ENCODE results near the gene PTPDC1.

DNA sequence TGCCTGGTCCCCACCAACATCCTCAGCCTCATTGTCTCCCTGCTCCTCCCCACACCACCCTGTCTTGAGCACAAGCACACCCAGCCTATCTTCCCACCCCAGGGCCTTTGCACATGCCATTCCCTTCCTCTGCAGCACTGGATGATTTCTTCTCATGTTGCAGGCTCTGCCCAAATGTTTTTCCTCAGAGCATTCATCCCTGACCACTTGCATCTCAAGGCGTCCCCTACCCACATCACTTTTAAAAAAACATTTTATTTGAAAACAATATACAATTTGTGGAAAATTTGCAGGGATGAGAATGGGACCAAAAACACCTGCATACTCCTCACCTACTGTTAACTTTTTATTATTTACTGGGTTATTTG is 133.7 kb downstream of the BARX1 start:
- PRO-cap: no peak

DNA sequence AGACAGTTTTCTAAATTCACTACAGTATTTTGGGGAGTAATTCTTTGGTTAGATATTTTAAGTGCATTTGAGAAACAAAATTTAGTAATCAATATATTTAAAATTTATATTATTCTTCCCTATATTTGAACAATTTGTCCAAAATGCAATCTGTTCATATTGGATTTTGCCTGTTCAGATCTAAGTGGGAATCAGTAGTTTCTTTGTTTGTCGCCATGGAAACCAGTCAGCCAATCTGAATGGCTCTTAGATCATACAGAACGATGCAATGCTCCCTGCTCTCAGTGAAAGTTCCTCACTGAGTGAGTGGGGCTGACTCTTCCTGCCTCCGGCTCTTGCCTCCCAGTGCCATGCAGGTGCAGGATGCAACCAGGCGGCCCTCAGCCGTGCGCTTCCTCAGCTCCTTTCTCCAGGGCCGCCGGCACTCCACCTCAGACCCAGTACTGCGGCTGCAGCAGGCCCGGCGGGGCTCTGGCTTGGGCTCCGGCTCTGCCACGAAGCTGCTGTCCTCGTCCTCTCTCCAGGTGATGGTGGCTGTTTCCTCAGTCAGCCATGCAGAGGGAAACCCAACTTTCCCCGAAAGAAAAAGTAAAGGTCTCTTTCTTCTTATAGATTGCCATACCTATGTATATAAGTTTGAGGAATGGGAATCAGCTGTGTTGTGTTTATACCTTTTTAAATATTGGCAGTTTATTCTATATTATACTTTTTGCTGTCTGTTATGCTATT is at the start of gene PTPDC1:
TSS of gene PTPDC1 (plus strand) at position 284 of the 729 bp plus-strand sequence.
- PRO-cap: no peak

- PRO-cap: no peak
Measured at GRCh38 chr9:94097726-94098727, 13.8 kb downstream of the PTPDC1 start.

DNA sequence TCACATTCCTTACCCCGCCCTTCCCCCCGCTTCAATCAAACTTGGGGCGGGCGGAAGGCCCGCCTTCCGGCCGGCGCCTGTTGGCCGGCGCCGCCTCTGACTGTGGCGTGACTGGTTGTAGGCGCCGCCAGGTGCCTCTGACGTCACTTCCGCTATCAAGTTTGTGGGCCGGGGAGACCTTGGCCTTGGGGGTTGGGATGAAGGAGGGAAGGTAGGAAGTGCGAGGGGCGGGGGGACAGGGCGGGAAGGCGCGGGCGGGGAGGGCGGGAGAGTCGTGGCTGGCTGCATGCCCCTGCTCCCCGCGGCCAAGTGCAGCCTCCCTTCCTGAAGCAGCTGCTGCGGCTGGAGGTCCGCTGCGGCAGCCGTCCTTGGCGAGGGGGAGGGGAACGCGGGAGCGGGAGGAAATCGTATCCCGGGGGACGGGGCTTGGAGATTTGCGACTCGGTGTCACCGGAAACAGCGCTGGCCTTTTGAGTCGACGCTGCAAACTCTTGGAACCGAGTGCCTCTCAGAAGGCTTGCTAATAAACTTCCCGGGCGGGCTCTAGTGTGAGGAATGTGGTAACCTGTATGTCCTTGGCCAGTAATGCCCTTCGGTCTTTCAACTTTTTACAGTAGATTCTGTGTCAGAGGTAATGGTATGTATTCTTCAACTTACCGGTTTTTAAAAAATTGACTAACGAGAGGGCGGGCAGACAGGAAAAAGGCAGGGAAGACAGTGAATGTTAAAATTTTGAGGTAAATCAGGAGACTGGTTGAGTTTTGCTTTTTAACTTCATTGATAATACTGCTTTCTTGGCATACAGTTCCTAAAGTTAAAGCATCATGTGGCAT is 82.7 kb downstream of the PTPDC1 start:
- PRO-cap: bidirectional peak, plus-strand start at position 308 of the sequence, minus-strand start outside the sequence; bidirectional peak, plus-strand start at position 473 of the sequence, minus-strand start at position 370 of the sequence; unidirectional peak, minus-strand start at position 587 of the sequence

- PRO-cap: no peak
Measured at GRCh38 chr9:94173576-94174416, 85.3 kb upstream of the ZNF169 start.

DNA sequence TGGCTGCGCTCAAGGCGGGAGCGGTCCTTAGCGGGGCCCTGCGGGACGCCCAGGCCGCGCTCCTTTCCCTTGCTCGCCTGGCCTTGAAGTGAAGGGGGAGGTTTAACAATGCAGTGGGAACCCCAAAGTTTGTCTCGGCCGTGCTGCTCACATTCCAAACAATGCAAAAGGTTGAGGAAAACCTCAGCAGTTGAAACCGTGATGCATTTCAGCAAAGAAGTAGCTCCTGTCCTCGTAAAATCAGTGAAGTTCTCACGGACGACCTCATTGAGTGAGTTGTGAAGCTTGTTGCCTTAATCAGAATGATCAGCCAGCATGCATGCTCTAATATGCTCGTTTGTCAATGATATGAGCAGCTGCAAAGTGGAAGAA is 4.3 kb upstream of the NUTM2F start:
- PRO-cap: no peak

- PRO-cap: no peak
Measured at GRCh38 chr9:94449691-94450335, 75.4 kb downstream of the MFSD14B start.

DNA sequence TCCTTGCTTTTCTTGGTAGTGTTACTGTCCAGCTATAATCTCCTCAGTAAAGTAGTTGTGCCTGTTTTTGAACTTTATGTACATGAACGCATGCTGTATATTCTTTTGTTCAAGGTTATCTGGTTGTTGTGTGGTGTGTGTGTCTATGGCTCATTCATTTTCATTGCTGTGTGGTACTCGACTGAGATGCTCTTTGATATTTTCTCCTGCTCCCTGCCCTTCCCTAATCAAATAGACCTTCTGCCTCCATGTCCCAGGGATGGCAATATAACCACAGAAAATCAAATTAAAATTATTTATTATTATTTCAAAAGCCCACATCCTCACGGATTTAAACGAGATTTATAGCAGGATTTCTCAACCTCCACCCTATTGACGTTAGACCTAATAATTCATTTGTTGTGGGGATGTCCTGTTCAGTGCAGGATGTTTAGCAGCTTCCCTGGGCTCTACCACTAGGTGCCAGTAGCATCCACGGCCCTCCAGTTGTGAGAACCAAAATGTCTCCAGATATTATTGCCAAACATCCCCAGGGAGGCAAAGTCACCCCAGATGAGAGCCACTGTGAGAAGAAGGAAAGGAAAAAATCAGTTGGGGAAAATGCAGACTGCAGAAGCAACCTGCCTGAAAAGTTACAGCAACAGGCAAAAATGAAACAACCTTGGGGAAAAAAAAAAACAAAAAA is 29.4 kb upstream of the FBP1 start:
- PRO-cap: no peak

DNA sequence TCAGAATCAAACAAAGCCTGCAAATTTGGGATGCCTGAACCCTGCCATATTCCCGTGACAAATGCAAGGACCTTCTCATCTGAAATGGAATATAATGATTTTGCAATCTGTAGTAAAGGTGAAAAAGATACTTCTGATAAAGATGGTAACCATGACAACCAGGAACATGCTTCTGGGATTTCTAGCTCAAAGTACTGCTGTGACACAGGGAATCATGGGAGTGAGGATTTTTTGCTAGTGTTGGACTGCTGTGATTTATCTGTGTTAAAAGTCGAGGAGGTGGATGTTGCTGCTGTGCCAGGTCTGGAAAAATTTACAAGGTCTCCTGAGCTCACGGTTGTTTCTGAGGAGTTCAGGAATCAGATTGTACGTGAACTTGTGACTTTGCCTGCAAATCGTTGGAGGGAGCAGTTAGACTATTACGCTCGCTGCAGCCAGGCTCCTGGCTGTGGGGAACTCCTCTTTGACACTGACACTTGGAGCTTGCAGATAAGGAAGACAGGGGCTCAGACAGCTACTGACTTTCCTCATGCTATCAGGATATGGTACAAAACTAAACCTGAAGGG is 33.6 kb downstream of the AOPEP start:
- PRO-cap: no peak

GRCh38 chr9:94806062-94807084 is 79.9 kb downstream of the AOPEP start:
- PRO-cap: no peak

DNA sequence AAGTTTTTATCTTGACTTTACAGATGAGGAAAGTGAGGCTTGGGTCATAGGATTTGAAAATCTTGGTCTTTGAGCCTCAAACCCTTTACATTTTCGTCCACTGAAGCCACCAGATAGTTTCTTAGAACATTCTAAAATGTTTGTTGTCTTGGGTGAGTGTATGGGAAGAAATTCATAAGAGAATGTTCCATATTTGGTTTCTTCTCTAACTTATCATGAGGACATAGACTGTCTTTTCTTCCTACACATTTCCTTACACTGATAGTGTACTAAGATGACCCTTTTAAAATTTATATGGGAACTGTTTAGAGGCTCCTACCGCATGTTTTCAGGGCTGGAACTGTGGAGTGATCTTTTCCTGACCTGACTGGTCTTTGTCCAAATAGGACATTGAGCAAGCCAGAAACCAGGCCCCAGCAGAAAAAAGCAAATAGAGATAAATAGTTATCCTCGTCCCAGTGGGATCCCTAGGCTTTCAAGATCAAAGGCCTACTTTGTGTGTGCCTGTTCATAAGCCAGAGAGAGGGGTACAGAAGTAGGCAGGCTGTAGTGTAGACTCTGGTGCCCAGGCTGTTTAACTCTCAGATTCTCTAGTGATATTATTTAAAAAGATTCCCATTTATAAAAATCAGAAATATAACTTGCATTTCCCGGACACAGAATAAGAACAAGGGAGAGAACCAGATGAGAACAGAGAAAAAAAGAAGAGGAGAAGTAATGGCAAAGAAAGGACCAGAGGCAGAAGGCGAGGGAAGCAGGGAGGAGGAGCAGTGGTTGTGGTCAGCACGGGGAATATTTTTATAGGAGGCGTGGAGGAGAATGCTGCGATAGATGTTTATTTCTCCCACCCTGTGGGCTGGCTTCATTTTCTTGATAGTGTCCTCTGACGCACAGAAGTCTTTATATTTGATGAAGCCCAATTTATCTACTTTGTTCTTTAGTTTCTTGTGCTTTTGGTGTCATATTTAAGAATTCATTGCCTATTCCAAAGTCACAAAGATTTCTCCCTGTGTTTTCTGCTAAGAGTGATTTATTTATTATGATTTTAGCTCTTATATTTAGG is 101.1 kb downstream of the AOPEP start:
- PRO-cap: no peak

DNA sequence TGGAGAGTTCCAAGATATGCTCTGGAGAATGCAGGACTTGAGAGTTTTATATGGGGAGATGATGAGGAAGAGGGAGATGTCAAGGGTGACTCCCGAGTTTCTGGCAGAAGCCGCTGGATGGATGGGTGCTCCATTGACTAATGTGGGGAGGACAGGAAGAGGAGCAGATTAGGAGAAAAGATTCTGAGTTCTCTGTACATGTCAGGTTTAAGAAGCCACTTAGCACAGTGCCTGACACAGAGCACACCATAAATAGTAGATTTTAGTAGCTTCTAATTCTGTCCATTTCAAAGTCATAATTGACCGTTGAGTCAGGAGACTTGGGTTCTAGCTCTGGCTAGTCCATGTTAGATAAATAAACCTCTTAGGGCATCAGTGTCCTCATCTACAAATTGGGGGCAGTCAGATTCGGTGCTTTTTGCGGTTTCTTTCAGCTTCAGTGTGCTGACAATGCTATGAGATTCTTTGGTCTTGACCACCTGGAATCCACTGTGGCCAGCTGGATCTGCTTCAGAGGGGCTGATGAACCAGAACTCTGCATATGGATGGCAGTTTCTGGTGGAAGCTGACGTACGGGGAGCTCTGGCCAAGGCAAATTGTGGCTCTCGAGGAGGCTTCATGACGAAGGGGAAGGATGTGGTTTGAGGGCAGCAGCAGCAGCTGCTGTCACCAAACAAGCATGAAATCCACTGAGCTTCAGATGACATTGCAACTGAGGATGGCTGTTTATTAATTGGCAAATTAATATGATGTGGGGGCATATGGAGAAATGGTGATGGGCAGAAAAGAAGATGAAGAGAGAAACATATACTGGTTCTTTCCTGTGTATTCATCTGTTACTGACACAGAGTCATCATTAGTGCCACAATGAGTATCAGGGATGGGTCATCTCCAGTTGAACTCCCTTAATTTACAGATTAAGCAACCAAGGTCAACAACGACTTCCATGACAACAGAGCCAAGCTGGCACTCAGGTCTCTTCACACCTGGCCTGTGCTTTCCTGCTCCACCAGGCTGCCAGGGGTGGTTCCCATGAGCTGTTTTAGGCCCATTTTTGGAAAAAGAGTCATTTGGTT is 134.4 kb downstream of the AOPEP start:
- PRO-cap: bidirectional peak, plus-strand start at position 680 of the sequence, minus-strand start at position 521 of the sequence

GRCh38 chr9:94870812-94871518 is 144.5 kb downstream of the AOPEP start:
- PRO-cap: no peak

GRCh38 chr9:94873387-94873663 is 146.8 kb downstream of the AOPEP start:
- PRO-cap: no peak

DNA sequence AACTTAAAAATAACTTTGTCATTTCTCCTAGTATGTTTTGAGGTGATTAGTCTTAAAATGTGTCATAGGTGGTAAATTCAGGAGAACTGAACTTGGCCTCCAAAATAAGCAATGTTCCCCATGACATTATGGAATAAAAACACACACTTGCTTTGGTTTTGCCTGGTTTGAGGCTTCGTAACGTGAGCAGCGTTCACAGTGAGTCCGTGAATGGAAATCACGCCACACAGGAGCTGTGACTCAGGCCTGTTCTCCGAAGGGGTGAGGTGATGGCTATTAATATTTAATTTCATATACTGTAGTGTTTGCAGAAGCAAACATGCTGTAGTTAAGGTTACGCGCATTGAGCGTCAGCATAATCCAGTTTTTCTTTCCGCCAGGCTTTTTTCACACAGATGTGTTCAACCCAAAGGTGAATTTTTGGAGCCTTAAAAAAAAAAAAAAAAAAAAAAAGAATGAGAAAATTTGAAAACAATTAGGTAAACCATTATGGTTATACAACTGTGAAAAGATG is 182.5 kb downstream of the AOPEP start:
- PRO-cap: no peak

- PRO-cap: no peak
Measured at GRCh38 chr9:94922099-94922652, 195.7 kb downstream of the AOPEP start.

DNA sequence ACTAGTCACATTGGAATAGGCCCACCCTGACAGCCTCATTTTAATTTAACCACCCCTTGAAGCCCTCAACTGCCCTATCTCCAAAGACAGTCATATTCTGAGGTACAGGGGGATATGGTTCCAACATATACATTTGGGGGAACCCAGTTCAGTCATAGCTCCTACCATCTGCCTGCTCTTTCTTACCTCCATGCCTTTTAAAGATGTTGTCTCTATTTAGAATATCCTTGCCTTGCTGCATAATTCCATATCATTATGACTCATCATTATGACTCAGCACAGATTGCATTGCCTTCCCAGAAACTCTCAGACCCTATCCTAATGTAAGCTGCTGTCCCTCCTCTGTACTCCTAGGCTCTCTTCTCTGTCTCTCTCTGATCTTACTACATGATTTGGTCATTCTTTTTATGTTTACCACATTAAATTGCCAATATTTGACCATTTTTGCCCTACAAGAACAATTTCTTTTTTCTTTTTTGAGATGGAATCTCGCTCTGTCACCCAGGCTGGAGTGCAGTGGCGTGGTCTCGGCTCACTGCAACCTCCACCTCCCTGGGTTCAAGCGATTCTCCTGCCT is 211.0 kb downstream of the AOPEP start:
- PRO-cap: no peak

DNA sequence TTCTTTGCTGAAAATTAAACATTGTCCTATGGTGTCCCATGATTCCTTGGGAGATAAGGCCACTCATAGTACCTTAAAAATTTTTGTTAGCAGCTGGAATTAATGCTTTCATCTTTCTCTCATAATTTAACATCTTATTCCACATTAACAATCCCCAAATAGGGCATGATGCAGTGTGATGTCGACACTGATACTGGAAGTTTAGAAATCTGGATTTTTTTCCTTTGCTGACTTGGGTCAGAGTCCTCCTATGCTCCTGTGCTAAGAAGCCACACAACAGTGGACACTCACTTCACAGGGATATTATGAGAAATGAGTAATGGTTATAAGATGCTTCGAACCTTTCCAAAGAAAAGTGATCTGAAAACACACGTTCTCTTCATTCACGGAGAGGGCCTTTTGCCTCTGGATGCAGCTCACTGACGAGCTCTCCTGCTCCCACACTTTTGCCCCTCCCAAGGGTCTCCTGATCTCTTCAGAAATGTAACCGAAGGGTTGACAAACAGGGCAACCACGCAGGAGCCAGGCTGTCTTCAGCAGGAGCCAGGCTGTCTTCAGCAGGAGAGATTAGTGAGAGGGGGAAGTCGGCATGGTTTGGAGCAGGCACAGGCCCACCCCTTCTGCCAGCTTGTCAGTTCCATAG is 247.7 kb downstream of the AOPEP start:
- PRO-cap: no peak

- PRO-cap: no peak
Measured at GRCh38 chr9:94990869-94991565, 264.5 kb downstream of the AOPEP start.

DNA sequence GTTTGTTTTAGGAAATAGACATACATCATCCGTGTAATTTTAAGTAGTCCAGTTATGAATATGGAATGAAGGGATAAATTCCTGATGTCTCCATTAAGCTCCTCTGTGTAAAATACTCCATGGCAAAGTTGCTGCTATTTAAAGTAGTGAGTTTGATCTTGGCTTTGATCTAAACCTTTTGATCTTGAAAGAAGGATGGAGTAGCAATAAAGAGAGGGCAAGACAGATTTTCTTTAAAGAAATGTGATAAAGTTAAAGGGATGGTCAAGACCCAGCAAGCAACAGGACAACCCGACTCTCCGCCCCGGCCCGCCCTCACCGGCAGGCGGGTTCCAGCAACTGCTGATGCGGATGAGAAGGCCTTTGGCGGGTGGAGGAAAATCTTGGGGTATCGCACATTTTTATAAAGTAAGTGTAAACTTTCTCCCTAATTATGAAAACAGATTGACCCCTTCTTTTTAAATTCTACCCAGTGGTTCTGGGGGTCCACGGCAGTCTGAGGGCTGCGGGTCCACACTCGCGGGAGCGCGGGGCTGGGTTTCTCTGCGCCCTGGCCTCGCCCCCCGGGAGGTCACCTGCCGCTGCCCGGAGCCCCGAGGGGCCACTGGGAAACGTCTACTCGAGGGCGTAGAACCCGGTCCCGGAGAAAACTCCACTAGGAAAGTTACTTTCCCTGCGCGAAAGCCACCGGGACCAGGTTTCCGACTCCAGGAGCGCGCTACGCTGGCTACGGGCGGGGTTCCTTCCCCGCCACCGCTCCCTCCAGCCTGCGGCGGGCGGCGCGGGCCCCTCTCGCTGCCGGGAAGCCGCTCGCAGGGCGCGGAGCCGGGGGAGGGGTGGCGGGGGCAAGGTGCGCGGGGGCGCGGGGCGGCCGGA is 277.6 kb downstream of the AOPEP start:
- PRO-cap: no peak

Data from SEM (cell line).